ENCODE results near the genes MLLT6 and PLXDC1.

DNA sequence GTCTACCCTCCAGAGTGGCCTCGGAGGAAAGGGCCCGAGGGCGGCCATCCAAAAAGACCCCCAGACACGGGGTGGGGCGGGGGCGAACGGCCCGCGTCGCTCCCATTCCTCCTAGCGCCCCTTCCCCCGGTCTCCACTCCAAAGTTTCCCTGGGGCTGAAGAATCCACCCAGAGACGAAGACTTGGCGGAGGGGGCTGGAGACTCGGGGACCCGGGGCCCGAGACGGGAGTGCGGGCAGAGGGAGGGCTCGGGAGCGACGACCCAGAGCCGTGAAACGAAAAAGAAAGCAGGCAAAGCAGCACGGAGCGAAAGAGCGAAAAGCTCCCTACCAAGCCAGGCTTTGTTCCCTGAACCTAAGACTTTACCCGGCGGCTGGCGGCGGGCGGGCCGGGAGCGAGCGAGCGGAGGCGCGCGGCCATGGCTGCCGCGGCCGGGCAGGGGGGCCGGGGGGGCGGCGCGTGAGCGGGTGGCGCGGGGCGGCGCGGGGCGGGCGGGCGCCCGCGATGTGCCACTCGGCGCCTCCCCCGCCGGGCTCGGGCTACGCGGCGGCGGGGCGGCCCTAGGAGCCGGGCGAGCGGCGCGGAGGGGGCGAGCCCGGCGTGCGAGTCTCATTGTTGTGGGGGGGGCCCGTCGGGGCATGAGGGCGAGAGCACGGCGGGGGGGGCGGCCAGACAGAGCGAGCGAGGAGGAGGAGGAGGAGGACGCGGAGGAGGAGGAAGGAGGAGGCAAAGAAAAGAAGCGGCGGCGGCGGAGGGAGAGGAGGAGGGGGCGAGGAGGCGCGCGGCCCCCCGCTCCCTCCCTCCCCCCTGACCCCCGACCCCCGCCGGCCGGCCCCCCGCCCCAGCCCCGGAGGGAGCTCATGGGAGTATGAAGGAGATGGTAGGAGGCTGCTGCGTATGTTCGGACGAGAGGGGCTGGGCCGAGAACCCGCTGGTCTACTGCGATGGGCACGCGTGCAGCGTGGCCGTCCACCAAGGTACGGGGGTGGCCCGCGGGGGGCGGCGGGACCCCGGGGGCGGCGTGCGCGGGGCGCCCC is at the start of gene MLLT6:
Gene MLLT6, plus strand, starts transcription at position 509 of the 1,037 bp plus-strand sequence.
- PRO-cap, 6 experiments, result peak in 6 of 6 experiments; most common plus-strand start position 542 of the sequence (in 6); most common minus-strand start position 536 of the sequence (in 3)
- RAMPAGE, long total RNA, 2 experiments, result no peak in any of the 2 experiments
- RRBS, result no CpG with 5 or more reads among the region's 122 CpGs

- PRO-cap, 6 experiments, result no peak in any of the 6 experiments
- RAMPAGE, long total RNA, 2 experiments, result no peak in any of the 2 experiments
- RRBS, result no CpG with 5 or more reads among the region's 11 CpGs
Observed at GRCh38 chr17:38711779-38712070, 6.7 kb downstream of the MLLT6 start.

DNA sequence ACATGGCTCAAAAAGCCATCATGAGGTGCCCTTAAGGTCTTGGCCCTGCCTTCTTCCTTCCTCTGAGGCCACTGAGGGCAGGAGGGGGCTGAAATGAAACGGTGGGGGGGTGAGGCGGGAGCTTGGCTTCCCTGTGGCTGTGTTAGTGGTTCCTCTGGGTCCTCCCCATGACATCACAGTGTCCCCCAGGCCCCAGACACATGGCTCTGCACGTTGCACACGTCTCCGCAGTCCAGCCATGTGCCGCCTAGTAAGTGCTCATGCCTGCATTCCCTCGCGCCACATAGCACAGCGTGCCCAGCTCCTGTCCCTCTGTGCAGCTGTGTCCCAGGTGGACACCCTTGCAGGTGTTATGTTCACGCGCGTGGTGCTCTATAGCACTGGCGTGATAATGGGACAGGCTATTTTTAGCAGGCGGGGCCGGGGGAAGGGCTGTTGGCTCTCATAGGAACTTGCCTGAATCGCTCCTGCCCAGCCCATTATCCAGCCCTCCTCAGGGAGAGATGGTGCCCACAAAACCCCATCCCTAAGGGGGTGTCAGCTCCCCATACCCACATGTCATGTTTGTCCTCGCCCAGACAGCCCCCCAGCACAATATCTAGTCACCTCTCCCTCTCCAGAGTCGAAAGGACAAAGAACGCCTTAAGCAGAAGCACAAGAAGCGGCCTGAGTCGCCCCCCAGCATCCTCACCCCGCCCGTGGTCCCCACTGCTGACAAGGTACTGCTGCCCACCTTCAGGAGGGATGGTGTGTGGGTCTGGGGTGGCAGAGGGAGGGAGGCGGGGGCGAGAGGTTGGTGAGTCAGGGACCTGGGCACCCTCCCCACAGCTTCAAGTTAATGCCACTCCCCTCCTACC is 7.2 kb downstream of the MLLT6 start:
- PRO-cap, 6 experiments, result peak in 1 of 6 experiments; most common minus-strand start position 343 of the sequence (in 1)
- RAMPAGE, long total RNA, 2 experiments, result no peak in any of the 2 experiments
- RRBS, result no CpG with 5 or more reads among the region's 25 CpGs

- PRO-cap, 6 experiments, result no peak in any of the 6 experiments
- RAMPAGE, long total RNA, 2 experiments, result no peak in any of the 2 experiments
- RRBS, result no CpG with 5 or more reads among the region's 1 CpG
Observed at GRCh38 chr17:38729171-38729449, 1.0 kb upstream of the CISD3 start.

DNA sequence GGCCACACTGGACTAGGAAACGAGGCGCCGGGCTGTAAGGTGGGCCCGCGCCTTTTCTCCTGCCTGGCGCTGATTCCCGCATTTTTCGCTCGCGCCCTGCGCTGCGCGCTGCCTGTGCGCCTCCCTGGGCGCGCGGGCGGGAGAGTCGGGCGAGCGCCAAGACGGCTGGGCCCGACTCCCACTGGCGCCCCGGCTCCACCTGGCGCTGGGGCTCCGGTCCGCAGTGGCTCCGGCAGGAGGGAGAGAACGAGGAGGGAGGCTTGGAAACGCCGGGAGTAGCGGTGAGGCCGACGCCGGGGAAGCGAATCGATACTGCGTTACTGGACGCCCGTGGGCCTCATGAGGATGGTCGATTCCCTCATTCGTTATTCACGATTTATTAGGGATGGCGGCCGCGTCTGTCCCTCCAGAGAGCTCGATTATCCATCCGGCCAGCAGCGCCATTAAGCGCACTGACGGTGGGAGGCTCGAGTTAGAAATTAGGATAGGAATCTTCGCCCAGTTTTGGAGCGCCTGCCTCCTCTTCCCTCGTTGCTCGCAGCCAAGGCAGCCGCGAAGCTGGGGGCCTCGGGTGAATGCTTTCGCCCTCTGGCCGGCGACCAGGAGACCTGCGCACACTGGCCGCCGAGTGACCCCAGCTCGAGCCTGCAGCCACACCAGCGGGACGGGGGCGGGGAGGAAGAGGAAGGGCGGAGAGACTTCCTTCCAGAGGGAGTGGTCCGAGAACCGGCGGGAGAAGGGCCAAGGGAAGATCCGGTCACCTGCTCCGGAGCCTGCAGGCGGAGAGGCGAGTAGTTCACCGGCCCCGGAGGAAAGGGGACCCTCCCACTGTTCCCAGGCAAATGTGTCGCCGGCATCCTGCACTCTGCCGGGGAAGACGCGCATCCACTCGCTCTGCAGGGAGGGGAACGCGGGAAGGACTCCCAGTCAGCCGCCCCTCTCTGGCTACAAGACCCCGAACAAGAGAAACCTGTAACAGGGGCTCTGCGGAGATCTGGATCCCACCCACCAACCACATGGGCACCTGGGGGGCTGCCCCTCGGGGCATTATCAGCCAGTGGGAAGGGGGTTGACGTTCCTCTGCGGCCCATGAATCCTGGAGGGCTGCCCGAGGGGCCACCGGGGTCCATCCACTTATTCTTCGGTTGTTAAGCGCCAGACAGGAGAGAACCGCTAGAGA is 1.4 kb upstream of the PCGF2 start:
- PRO-cap, 6 experiments, result peak in 6 of 6 experiments; most common plus-strand start position 863 of the sequence (in 4); most common minus-strand start position 630 of the sequence (in 6)
- RAMPAGE, long total RNA, 2 experiments, result start-site peak on the minus strand in 1 of 2 experiments, centred at position 671 of the sequence, 12 reads per replicate
- RRBS, result no CpG with 5 or more reads among the region's 99 CpGs

DNA sequence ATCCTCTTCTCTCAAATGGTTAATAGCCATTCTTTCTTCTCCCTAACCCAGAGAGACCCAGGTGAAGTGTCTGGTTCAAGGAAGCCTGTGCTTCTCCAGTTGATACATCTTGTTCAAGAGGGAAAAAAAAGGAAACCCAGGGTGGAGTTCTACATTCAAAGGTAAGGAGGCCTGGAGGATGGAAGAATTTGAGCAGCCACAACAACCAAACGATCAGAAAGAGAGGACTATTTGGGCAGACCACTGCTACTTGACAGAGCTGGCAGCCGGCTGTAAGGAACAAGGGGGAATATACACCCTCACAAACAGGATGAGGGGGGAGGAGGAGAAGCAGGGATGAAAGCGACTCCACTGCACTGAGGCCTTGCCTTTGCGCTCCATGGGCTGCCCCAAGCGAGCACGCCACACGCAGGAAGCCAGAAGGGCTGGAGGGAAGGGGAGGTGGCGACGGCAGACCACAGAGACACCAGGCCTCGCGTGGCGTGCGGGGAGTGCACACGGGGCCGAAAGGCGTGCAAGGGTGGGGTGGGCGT is 680 bp downstream of the PIP4K2B start:
- PRO-cap, 6 experiments, result peak in 3 of 6 experiments; most common plus-strand start position 419 of the sequence (in 3); most common minus-strand start position 276 of the sequence (in 2)
- RAMPAGE, long total RNA, 2 experiments, result no peak in any of the 2 experiments
- RRBS, result no CpG with 5 or more reads among the region's 17 CpGs

DNA sequence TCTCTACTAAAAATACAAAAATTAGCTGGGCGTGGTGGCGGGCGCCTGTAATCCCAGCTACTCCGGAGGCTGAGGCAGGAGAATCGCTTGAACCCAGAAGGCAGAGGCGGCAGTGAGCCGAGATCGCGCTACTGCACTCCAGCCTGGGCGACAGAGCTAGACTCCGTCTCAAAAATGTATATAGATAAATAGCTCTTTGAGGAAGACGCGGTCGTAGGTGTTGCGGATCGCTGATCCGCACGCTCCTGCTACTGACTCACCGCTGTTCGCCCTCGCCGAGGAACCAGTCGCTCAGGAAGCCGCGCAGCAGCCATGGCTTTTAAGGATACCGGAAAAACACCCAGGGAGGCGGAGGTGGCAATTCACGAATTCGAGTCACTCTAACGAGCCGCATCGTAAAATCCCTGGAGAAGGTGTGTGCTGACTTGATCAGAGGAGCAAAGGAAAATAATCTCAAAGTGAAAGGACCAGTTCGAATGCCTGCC is 1.5 kb upstream of the RPL23 start:
- PRO-cap, 6 experiments, result no peak in any of the 6 experiments
- RAMPAGE, long total RNA, 2 experiments, result no peak in any of the 2 experiments
- RRBS, result no CpG with 5 or more reads among the region's 33 CpGs

DNA sequence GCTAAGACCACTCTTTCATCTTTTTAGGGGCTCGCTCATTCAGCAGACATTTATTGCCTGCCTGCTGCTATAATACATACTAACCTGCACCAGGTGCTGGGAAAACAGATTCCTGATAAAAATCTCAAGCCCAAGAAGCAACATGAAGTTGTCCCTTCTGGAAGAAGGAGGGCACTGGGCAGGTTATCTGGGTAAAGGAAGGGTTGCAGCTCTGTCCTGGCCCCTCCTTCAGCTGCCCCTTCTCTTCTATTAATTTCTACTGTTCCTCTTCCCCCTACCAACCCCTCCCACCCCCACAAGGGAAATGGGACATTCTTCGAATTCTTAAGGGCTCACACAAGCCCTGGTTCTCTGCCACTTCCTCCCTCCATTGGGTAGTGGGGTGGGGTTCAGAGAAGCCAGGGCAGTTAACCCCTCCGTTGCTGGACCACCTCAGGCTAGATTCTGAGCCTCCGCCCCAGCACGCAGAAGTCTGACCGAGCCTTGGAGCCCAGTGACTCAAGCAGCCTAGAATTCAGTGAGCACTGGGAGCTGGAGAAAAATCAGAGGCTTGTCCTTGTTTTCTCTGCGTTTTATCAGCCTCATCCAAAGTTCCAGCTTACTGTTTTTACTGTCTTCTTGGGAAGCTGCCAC is 10.0 kb downstream of the LASP1 start:
- PRO-cap, 6 experiments, result no peak in any of the 6 experiments
- RAMPAGE, long total RNA, 2 experiments, result no peak in any of the 2 experiments
- RRBS, result no CpG with 5 or more reads among the region's 7 CpGs

DNA sequence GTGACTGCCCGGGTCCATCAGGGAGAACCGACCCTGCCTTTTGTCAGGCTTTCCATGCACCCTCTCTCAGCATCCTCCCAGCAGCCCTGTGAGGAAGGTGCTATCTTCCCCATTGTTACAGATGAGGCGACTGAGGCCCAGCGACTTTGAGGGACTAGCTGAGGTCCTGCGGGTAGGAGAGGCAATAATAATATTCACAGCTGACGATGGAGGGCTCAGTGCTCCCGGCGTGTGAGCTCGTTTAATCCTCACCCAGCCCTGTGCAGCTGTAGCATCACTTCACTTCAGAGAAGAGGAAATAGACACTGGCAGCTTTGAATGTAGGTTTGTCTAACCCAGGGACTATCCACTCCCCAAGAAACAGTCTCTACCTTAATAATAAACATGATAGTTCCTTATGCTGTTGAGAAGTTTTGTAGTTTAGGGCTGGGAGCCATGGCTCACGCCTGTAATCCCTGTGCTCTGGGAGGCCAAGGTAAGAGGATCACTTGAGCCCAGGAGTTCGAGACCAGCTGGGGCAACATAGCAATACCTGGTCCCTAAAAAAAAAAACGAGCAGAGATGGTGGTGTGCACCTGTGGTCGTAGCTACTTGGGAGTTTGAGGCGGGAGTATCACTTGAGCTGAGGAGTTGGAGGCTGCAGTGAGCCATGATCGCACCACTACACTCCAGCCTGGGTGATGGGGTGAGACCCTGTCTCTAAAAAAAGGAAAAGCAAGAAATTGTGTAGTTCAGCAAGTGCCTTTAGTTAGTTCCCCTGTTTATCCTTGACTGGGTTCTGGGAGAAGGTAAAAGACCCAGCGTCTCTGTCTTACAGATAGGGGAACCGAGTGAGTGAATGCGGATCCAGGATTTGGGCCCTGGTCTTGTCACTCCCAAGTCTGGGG is 21.8 kb downstream of the LASP1 start:
- PRO-cap, 6 experiments, result no peak in any of the 6 experiments
- RAMPAGE, long total RNA, 2 experiments, result no peak in any of the 2 experiments
- RRBS, result 72% methylated on average over 2 of the region's 18 CpGs

DNA sequence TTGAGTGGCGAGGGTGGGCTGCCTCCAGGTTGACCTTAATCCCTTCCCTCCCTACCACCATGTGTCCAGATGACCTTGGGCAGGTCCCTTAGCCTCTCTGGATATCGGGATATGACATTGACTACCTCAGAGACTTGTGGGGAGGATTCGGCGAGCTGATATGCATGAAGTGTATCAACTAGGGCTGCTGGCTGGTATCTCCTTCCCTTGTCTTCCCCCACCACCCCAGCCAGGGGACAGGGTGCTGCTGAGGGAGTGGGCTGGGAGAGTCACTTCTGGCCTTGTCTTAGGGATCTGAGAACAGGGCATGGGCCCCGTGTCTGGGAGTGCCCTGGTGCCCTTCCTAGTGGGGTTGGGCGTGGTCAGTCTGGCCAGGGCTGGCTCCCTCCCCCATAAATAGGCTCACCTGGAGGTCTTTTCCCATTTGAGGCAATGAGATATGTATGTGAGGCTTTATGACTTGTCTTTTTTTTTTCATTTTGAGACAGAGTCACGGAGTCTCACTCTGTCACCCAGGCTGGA is 41.5 kb downstream of the LASP1 start:
- PRO-cap, 6 experiments, result no peak in any of the 6 experiments
- RAMPAGE, long total RNA, 2 experiments, result no peak in any of the 2 experiments
- RRBS, result no CpG with 5 or more reads among the region's 7 CpGs

GRCh38 chr17:39131734-39132288 is 19.6 kb downstream of the PLXDC1 start:
- PRO-cap, 6 experiments, result no peak in any of the 6 experiments
- RAMPAGE, long total RNA, 2 experiments, result start-site peak on the minus strand in 1 of 2 experiments, at chr17:39131828-39132201 at its widest, 5 reads per replicate
- RRBS, result no CpG with 5 or more reads among the region's 6 CpGs

- PRO-cap, 6 experiments, result peak in 3 of 6 experiments; most common plus-strand start chr17:39151589 (in 3); most common minus-strand start chr17:39151615 (in 3)
- RAMPAGE, long total RNA, 2 experiments, result start-site peak on the minus strand in 2 of 2 experiments, at chr17:39151437-39151545 at its widest, 25 to 26 reads per replicate
- RRBS, result 2% methylated on average over 34 of the region's 75 CpGs
Observed at GRCh38 chr17:39151065-39152169, at the start of gene PLXDC1. Gene PLXDC1, minus strand, starts transcription at chr17:39151637.

GRCh38 chr17:39202125-39202563 is 2.1 kb downstream of the RPL19 start:
- PRO-cap, 6 experiments, result no peak in any of the 6 experiments
- RAMPAGE, long total RNA, 2 experiments, result no peak in any of the 2 experiments
- RRBS, result no CpG with 5 or more reads among the region's 9 CpGs

DNA sequence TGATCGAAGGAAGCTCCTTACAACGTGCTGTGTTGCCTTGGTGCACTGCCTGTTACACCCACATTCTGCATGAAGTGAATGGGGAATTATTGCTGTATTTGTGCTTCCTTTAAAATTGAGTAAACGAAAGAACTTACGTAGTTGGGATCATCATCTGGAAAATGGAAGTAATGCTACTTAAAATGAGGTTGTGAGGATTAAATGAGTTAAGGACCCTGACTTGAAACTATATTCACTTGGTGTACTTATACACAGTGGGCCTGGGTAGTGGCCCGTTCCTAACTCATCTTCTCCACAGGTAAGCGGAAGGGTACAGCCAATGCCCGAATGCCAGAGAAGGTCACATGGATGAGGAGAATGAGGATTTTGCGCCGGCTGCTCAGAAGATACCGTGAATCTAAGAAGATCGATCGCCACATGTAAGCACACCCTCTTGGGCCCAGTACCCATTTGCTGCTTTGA is 2.6 kb downstream of the RPL19 start:
- PRO-cap, 6 experiments, result no peak in any of the 6 experiments
- RAMPAGE, long total RNA, 2 experiments, result no peak in any of the 2 experiments
- RRBS, result no CpG with 5 or more reads among the region's 12 CpGs

DNA sequence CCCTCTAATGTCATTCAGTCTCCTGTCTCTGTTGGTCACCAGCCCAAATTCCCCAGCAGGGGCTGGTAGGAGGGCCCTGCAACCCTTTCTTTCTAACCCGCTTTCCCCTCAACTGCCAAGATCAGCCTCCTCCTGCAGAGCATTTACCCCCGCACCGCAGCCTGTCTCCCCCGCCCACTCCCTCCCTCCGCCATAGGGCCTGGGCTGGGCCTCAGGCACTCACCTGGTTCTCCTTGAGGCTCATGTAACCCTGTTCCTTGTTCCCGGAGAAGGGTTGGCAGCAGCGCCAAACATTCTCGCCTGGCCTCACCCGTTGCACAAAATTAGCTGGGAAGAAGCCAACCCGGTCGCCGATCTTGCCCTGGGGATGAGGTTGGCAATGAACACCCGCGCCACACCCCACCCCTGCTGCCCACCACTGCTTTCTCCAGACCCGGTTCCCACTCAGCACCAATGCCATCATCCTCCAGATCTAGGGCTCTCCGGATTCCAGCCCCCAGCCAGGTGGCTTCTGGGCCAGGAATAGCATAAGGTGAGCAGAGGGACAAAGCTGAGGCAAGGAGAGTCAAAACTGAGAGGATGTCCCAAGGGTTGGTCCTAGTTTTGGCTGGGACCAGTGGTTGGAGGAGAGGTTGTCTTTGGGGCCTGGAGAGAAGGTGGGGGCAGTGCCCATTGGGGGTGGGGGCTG is 12.8 kb downstream of the STAC2 start:
- PRO-cap, 6 experiments, result no peak in any of the 6 experiments
- RAMPAGE, long total RNA, 2 experiments, result no peak in any of the 2 experiments
- RRBS, result 37% methylated on average over 9 of the region's 16 CpGs

DNA sequence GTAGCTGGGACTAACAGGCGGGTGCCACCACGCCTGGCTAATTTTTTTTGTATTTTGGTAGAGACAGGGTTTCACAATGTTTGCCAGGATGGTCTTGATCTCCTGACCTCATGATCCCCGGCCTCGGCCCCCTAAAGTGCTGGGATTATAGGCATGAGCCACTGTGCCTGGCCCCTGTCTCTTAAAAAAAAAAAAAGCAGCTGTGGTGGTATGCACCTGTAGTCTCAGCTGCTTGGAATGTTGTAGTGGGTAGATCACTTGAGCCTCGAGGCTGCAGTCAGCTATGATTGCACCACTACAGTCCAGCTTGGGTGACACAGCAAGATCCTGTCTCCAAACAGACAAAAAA is 24.2 kb downstream of the CDK12 start:
- PRO-cap, 6 experiments, result no peak in any of the 6 experiments
- RAMPAGE, long total RNA, 2 experiments, result no peak in any of the 2 experiments
- RRBS, result 6% methylated on average over 1 of the region's 5 CpGs

GRCh38 chr17:39553392-39554085 is 54.2 kb downstream of the NEUROD2 start:
- PRO-cap, 6 experiments, result no peak in any of the 6 experiments
- RAMPAGE, long total RNA, 2 experiments, result no peak in any of the 2 experiments
- RRBS, result no CpG with 5 or more reads among the region's 3 CpGs

GRCh38 chr17:39606804-39607360 is 838 bp downstream of the NEUROD2 start:
- PRO-cap, 6 experiments, result no peak in any of the 6 experiments
- RAMPAGE, long total RNA, 2 experiments, result no peak in any of the 2 experiments
- RRBS, result 3% methylated on average over 16 of the region's 46 CpGs

DNA sequence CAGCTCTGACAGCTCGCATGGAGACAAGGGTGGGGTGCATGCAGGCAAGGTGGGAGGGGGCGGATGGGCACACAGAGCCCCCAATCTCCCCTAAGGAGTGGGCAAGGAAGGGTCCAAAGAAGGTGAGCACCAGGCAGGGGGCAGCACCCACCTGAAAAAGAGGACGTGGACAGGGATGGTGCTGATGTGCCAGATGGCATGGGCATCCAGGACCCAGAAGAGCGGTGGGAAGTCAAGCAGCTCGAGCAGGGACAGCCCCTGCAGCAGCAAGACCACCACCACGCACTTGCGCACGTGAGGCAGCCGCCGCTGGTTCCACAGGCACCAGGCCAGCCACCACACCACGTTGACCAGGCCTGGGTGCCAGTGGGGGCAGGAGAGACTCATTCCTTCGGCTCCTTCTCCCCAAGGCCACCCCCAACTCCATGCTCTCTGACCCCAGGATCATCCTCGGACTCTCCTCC is 4.7 kb downstream of the PNMT start:
- PRO-cap, 6 experiments, result no peak in any of the 6 experiments
- RAMPAGE, long total RNA, 2 experiments, result no peak in any of the 2 experiments
- RRBS, result no CpG with 5 or more reads among the region's 13 CpGs

DNA sequence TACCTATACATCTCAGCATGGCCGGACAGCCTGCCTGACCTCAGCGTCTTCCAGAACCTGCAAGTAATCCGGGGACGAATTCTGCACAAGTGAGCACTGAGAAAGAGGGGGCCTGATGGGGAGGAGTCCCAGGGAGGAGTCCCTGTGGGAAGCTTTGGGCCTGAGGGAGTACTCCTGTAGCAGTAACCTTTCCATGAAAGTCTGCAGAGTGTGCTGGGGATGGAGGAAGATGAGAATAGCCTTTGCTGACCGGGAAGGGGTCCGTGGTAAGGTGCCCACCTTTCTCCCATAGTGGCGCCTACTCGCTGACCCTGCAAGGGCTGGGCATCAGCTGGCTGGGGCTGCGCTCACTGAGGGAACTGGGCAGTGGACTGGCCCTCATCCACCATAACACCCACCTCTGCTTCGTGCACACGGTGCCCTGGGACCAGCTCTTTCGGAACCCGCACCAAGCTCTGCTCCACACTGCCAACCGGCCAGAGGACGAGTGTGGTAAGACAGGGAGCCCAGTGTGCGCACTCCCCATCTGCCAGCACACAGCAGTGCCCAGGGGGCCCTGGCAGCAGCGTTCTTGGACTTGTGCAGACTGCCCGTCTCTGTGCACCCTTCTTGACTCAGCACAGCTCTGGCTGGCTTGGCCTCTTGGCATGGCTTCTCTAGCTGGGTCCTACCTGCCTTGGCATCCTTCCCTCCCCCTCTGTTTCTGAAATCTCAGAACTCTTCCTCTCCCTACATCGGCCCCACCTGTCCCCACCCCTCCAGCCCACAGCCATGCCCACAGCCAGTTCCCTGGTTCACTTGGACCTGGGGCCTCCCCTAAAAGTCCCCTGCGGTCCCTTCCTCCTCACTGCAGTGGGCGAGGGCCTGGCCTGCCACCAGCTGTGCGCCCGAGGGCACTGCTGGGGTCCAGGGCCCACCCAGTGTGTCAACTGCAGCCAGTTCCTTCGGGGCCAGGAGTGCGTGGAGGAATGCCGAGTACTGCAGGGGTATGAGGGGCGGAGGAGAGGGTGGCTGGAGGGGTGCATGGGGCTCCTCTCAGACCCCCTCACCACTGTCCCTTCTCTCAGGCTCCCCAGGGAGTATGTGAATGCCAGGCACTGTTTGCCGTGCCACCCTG is 14.5 kb downstream of the MIEN1 start:
- PRO-cap, 6 experiments, result no peak in any of the 6 experiments
- RAMPAGE, long total RNA, 2 experiments, result start-site peak on the plus strand in 1 of 2 experiments, centred at positions 360 to 913 of the sequence, 14 to 17 reads per replicate
- RRBS, result no CpG with 5 or more reads among the region's 28 CpGs